ENCODE data around the gene UBQLN1.

DNA sequence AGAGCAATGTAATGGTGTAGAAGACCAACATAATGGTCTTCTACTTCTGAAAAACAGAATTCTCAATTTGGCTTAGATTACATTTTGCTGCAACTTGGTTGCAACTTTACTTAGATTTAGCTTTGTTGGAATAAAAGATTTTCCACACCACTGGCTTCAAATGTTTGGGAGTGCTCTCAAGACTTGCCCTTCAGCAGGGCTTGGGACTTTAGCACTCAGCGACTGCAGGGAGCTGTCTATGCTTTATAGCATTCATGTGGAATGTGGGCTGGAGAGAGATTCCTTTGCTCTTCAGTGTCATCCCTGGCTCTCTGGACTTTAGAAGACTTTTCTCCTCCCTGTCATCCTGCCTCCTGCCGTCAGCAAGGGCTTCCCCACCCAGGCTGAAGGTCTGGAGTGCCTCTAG is 211.0 kb downstream of the FRMD3 start:
- PRO-cap, 5 experiments: no peak in any of the 5 experiments
- RAMPAGE, long total RNA, 2 experiments: no peak in any of the 2 experiments
- RRBS: no CpG with 5 or more reads among the region's 2 CpGs

DNA sequence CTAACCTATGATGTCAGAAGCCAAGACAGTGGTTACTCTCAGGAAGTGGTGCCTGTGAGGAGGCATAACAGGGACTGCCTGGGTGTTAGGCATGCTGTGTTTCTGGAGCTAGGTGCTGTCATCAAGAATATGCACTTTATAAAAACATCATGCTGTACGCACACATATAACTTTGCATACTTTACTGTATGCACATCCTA is 30.1 kb downstream of the FRMD3 start:
- PRO-cap, 5 experiments: no peak in any of the 5 experiments
- RAMPAGE, long total RNA, 2 experiments: no peak in any of the 2 experiments
- RRBS: no CpG with 5 or more reads among the region's 1 CpG

- PRO-cap, 5 experiments: peak in 5 of 5 experiments; most common plus-strand start chr9:83707999 (in 3); most common minus-strand start chr9:83707972 (in 4)
- RAMPAGE, long total RNA, 2 experiments: start-site peak on the plus strand in 1 of 2 experiments, at chr9:83708317-83708349 at its widest, 19 reads per replicate; start-site peak on the minus strand in 1 of 2 experiments, at chr9:83707901-83707983 at its widest, 904 reads per replicate
- RRBS: 0% methylated on average over 8 of the region's 57 CpGs
Observed at GRCh38 chr9:83707863-83708491, at the start of gene UBQLN1. TSS of gene UBQLN1 (minus strand) at chr9:83707958.

- PRO-cap, 5 experiments: no peak in any of the 5 experiments
- RAMPAGE, long total RNA, 2 experiments: no peak in any of the 2 experiments
- RRBS: no CpG with 5 or more reads among the region's 3 CpGs
Observed at GRCh38 chr9:83966934-83967989, 10.7 kb upstream of the C9orf64 start.

DNA sequence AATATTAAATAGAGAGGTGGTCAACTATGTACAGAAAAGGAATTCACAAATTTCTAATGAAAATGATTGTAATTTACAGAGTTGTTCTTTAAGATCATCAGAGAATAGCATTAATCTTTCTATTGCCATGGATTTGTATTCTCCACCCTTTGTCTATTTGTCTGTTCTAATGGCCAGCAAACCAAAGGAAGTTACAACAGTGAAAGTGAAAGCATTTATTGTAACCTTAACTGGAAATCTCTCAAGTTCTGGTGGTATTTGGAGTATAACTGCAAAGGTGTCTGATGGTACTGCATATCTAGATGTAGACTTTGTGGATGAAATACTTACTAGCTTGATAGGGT is 21.7 kb downstream of the RMI1 start:
- PRO-cap, 5 experiments: no peak in any of the 5 experiments
- RAMPAGE, long total RNA, 2 experiments: no peak in any of the 2 experiments

- PRO-cap, 5 experiments: no peak in any of the 5 experiments
- RAMPAGE, long total RNA, 2 experiments: no peak in any of the 2 experiments
- RRBS: no CpG with 5 or more reads among the region's 7 CpGs
Observed at GRCh38 chr9:86023949-86024645, 75.3 kb downstream of the GOLM1 start.

GRCh38 chr9:86281489-86282463 is 562 bp downstream of the ISCA1 start:
- PRO-cap, 5 experiments: peak in 4 of 5 experiments; most common plus-strand start chr9:86282206 (in 2); most common minus-strand start chr9:86282124 (in 3)
- RAMPAGE, long total RNA, 2 experiments: start-site peak on the minus strand in 1 of 2 experiments, at chr9:86282069-86282146 at its widest, 21 reads per replicate
- RRBS: 2% methylated on average over 44 of the region's 82 CpGs

GRCh38 chr9:86442323-86442849 is 88.2 kb upstream of the TUT7 start:
- PRO-cap, 5 experiments: no peak in any of the 5 experiments
- RAMPAGE, long total RNA, 2 experiments: no peak in any of the 2 experiments
- RRBS: no CpG with 5 or more reads among the region's 3 CpGs

DNA sequence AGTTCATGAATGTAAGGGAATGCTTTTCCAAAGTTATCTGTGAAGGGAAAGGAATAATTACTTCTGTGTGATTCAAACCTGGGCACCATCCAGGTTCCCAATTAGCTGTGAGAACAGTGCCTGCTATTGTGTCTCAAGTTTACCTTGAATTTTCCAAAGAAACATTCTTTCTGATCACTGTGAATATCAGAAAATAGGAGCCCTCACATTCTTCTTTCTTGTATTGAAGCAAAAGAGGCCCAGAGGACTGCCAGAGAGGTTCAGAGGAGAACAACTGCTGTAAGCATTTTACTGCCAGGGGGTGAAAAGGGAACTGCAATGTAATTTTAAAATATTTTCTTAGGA is 100.9 kb upstream of the TUT7 start:
- PRO-cap, 5 experiments: no peak in any of the 5 experiments
- RAMPAGE, long total RNA, 2 experiments: no peak in any of the 2 experiments

GRCh38 chr9:86715045-86715479 is 232.2 kb downstream of the GAS1 start:
- PRO-cap, 5 experiments: no peak in any of the 5 experiments
- RAMPAGE, long total RNA, 2 experiments: no peak in any of the 2 experiments
- RRBS: no CpG with 5 or more reads among the region's 3 CpGs

GRCh38 chr9:87147897-87148376 is 200.6 kb upstream of the GAS1 start:
- PRO-cap, 5 experiments: no peak in any of the 5 experiments
- RAMPAGE, long total RNA, 2 experiments: no peak in any of the 2 experiments
- RRBS: no CpG with 5 or more reads among the region's 10 CpGs

- PRO-cap, 5 experiments: no peak in any of the 5 experiments
- RAMPAGE, long total RNA, 2 experiments: no peak in any of the 2 experiments
- RRBS: 10% methylated on average over 16 of the region's 50 CpGs
Observed at GRCh38 chr9:87148377-87149141, 201.3 kb upstream of the GAS1 start.

- PRO-cap, 5 experiments: no peak in any of the 5 experiments
- RAMPAGE, long total RNA, 2 experiments: no peak in any of the 2 experiments
- RRBS: no CpG with 5 or more reads among the region's 13 CpGs
Observed at GRCh38 chr9:87337716-87338285, 159.9 kb upstream of the DAPK1 start.

DNA sequence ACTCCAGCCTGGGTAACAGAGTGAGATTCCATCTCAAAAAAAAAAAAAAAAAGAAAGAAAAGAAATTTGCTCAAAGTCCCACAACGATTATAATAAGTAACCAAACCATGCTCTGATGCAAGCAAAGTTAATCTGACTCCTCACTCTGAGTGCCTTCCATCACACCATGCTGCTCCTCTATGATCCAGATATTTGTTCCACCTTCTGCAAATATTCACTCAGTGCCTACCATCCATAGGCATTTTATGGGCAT is 93.3 kb upstream of the DAPK1 start:
- PRO-cap, 5 experiments: peak in 2 of 5 experiments; most common plus-strand start position 143 of the sequence (in 2)
- RAMPAGE, long total RNA, 2 experiments: no peak in any of the 2 experiments
- RRBS: no CpG with 5 or more reads among the region's 1 CpG

DNA sequence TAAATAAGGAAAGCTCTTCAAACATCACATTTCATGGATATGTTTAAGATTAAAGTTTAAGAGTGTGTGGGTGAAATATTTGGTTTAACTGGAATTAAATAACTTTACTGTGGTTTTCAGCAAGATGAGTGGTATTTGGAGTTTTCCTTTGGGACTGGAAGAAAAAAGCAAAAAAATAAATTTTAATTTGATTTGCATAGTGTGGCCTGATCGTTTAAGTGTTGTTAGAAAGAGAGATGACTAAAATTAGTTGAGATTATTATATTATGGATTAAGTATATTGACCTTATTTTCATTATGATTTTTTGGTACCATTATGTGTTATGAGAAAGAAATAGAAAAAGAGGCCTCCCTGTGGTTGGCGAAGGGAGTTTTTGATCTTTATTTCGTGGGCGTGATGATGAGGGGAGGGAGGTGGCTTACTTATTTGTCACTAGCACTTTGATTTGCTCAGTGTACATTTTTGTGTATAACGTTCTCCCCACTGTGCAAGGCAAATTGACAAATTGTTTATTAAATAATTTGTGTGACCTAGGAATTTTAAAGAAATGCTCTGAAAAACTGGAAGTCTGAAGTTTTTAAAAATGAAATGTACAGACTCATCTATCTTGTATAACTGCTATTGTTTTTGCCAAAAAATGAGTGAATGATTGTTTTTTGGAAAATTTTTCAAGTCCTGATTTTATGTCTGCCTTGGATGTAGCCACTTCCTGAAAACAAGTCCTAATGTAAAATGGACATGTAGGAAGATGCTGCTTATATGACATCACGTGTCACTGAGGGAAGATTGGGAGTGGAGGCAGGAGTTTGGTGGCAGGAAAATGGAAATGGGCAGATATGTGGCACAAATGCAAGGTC is 2.9 kb downstream of the DAPK1 start:
- PRO-cap, 5 experiments: peak in 2 of 5 experiments; most common minus-strand start position 718 of the sequence (in 1)
- RAMPAGE, long total RNA, 2 experiments: no peak in any of the 2 experiments
- RRBS: no CpG with 5 or more reads among the region's 6 CpGs

DNA sequence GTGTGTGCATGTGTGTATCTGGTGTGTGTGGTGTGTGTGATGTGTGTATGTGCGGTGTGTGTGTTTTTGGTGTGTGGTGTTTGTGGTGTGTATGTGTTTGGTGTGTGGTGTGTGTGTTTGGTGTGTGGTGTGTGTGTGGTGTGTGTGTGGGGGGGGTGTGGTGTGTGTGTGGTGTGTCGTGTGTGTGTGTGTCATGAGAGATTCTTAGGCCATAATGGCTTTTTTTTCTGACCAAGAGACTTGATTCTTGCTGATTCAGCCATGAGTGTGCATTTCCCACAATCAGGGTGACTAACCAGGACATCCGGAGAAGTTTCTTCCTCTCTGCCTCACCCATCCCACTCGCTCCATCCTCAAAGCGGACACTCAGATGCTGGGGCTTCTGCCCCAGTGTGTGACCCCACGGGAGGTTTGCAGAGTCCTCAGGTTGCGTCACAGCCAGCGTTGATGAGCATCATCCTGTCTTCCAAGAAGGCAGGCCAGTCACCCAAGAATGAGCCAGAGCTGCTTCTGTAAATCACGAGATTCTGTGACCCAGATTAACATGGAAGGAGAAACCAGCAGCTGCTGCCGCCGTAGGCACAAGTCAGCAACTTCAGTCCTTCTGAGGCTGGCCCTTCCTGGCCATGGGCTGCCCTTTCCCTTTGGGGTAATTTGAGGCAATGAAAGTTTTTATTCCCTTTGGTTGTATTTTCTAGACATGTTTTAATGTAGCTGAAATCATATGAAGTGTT is 12.5 kb upstream of the CTSL start:
- PRO-cap, 5 experiments: peak in 2 of 5 experiments; most common plus-strand start position 584 of the sequence (in 2)
- RAMPAGE, long total RNA, 2 experiments: no peak in any of the 2 experiments
- RRBS: no CpG with 5 or more reads among the region's 11 CpGs

DNA sequence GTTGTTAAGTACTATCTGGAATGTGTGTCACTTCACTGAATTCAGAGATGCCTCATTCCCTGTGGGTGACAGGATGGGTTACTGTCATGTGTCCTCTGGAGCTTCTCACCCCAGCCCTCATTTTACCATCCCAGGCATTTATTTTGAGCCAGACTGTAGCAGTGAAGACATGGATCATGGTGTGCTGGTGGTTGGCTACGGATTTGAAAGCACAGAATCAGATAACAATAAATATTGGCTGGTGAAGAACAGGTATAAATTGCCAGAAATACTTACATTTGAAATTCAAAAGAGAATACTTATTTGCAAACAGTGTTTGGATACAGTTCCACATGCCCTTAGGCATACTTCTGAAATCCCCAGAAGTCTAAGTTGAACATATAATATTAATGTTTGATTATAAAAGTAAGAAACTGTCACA is 4.3 kb downstream of the CTSL start:
- PRO-cap, 5 experiments: no peak in any of the 5 experiments
- RAMPAGE, long total RNA, 2 experiments: no peak in any of the 2 experiments
- RRBS: no CpG with 5 or more reads among the region's 1 CpG

GRCh38 chr9:87800620-87800859 is 74.6 kb downstream of the CTSL start:
- PRO-cap, 5 experiments: peak in 1 of 5 experiments; most common plus-strand start chr9:87800700 (in 1)
- RAMPAGE, long total RNA, 2 experiments: no peak in any of the 2 experiments
- RRBS: no CpG with 5 or more reads among the region's 8 CpGs

DNA sequence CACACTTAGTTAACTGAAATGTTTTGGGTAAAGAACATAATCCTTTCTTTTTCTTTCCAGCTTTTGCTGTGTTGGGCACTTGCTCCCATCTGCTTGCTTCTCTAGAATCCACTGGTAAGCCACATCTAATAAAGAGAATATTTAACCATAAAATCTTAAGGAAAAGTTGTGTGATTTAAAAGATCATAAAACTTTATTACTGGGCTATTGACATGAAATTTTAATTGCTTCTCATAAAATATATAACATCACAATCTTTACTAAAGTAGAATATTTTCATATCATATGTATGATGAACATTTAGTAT is 19.5 kb downstream of the SPATA31C2 start:
- PRO-cap, 5 experiments: no peak in any of the 5 experiments
- RAMPAGE, long total RNA, 2 experiments: no peak in any of the 2 experiments

GRCh38 chr9:89022211-89023210 is 31.2 kb downstream of the S1PR3 start:
- PRO-cap, 5 experiments: no peak in any of the 5 experiments
- RAMPAGE, long total RNA, 2 experiments: no peak in any of the 2 experiments
- RRBS: no CpG with 5 or more reads among the region's 16 CpGs

Data from liver (tissue), 9 donors.